GM12878 (cell line): ENCODE measurements around the gene KNG1.

- RAMPAGE, long total RNA = no peak
- RRBS, 2 experiments = no CpG with 5 or more reads among the region's 18 CpGs
CAGE:
- cytosol, long polyA minus RNA = no peak
- cytosol, long polyA plus RNA = no peak
- long polyA plus RNA = no peak
- nucleolus, long total RNA = no peak
- nucleus, long polyA plus RNA = no peak
- nucleus, long total RNA = no peak
These were observed 2.6 kb downstream of the AHSG start for GRCh38 chr3:186615415-186615988.

GRCh38 chr3:186716837-186717618, at the start of gene KNG1:
TSS of gene KNG1 (plus strand) at chr3:186717359.
- RAMPAGE, long total RNA = no peak
- RRBS, 2 experiments = no CpG with 5 or more reads among the region's 5 CpGs
CAGE:
- cytosol, long polyA minus RNA = no peak
- cytosol, long polyA plus RNA = no peak
- long polyA plus RNA = no peak
- nucleolus, long total RNA = no peak
- nucleus, long polyA plus RNA = no peak
- nucleus, long total RNA = no peak

GRCh38 chr3:186782483-186783492, 589 bp upstream of the EIF4A2 start:
- RAMPAGE, long total RNA = no peak
- RRBS, 2 experiments = 2% methylated on average over 4 of the region's 62 CpGs; no CpG with 5 or more reads in 1 of the 2 experiments
CAGE:
- cytosol, long polyA minus RNA = no peak
- cytosol, long polyA plus RNA = no peak
- long polyA plus RNA = no peak
- nucleolus, long total RNA = no peak
- nucleus, long polyA plus RNA = no peak
- nucleus, long total RNA = no peak

DNA sequence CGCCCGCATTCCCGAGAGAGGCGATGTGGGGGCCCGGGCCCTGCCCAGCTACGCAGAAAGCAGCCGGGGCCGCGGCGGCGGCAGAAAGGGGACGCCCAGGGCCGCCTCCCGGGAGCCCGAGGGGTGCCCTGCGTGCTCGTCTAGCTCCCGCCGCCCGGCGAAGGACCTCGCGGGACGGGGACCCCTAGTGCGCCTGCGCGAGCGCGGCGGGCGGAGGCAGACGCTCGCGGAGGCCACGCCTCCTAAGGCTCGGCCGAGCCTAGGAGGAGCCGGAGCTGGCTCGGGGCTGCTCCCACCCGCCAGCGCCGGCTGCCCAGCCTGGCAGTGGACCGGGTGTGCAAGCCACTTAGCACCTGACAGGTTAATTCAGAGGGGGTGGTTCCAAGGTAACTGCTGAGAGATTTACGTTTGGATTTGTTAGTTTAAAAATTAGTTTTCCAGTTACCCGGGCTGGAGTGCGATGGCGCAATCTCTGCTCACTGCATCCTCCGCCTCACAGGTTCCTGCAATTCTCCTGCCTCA, 15.1 kb upstream of the ADIPOQ start:
- RAMPAGE, long total RNA = no peak
- RRBS, 2 experiments = 1 to 4% methylated on average over 21 to 30 of the region's 48 CpGs
CAGE:
- cytosol, long polyA minus RNA = no peak
- cytosol, long polyA plus RNA = no peak
- long polyA plus RNA = no peak
- nucleolus, long total RNA = no peak
- nucleus, long polyA plus RNA = no peak
- nucleus, long total RNA = no peak

DNA sequence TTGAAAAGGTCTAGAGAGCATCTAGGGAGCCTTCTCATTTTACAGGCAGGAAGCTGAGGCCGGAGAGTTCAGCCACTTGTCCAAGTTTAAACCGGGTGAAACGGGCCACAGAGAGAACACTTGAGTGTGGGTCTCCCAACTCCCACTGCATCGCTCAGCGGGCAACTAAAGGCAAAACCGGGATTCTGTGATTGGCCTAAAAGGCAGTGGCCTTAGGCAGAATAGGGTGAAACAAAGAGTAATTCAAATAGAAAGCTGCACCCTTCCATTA, 1.8 kb downstream of the ST6GAL1 start:
- RAMPAGE, long total RNA = no peak
- RRBS, 2 experiments = 3 to 9% methylated on average over 5 to 6 of the region's 6 CpGs
CAGE:
- cytosol, long polyA minus RNA = no peak
- cytosol, long polyA plus RNA = no peak
- long polyA plus RNA = no peak
- nucleolus, long total RNA = no peak
- nucleus, long polyA plus RNA = no peak
- nucleus, long total RNA = no peak

GRCh38 chr3:186986455-186986815, 56.1 kb downstream of the ST6GAL1 start:
- RAMPAGE, long total RNA = no peak
- RRBS, 2 experiments = no CpG with 5 or more reads among the region's 8 CpGs
CAGE:
- cytosol, long polyA minus RNA = no peak
- cytosol, long polyA plus RNA = no peak
- long polyA plus RNA = no peak
- nucleolus, long total RNA = no peak
- nucleus, long polyA plus RNA = no peak
- nucleus, long total RNA = no peak

GRCh38 chr3:186986816-186987322, 56.5 kb downstream of the ST6GAL1 start:
- RAMPAGE, long total RNA = no peak
- RRBS, 2 experiments = no CpG with 5 or more reads among the region's 2 CpGs
CAGE:
- cytosol, long polyA minus RNA = no peak
- cytosol, long polyA plus RNA = no peak
- long polyA plus RNA = no peak
- nucleolus, long total RNA = no peak
- nucleus, long polyA plus RNA = no peak
- nucleus, long total RNA = no peak

DNA sequence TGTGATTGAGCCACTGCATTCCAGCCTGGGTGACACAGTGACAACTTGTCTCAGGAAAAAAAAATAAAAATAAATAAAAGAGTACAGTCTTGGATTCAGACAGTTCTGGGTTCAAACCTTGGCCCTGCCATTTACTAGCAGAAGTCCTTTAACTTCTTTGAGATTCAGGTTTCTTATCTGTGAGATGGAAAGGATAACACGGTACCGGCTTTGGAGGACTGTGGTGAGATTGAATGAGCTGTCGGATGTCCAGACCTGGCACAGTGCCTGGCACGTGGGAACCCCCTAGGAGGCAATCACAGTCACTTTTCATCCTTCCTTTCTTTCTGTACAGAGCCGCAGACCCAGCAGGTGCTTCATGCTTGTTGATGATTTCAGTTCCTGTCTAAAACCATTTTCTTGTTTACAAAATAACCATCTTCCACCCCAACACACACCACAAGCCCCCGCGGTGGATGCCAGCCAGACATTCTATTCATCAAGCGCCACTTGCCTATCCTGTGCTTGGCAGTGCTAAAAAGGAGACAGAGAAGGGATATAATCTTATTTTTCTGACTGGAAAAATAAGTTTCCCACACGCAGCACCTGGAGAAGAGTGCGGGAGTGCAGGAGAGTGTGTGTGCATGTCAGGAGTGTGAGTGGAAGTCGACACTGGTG, 85.6 kb downstream of the ST6GAL1 start:
- RAMPAGE, long total RNA = no peak
- RRBS, 2 experiments = no CpG with 5 or more reads among the region's 11 CpGs
CAGE:
- cytosol, long polyA minus RNA = no peak
- cytosol, long polyA plus RNA = no peak
- long polyA plus RNA = no peak
- nucleolus, long total RNA = no peak
- nucleus, long polyA plus RNA = no peak
- nucleus, long total RNA = no peak

DNA sequence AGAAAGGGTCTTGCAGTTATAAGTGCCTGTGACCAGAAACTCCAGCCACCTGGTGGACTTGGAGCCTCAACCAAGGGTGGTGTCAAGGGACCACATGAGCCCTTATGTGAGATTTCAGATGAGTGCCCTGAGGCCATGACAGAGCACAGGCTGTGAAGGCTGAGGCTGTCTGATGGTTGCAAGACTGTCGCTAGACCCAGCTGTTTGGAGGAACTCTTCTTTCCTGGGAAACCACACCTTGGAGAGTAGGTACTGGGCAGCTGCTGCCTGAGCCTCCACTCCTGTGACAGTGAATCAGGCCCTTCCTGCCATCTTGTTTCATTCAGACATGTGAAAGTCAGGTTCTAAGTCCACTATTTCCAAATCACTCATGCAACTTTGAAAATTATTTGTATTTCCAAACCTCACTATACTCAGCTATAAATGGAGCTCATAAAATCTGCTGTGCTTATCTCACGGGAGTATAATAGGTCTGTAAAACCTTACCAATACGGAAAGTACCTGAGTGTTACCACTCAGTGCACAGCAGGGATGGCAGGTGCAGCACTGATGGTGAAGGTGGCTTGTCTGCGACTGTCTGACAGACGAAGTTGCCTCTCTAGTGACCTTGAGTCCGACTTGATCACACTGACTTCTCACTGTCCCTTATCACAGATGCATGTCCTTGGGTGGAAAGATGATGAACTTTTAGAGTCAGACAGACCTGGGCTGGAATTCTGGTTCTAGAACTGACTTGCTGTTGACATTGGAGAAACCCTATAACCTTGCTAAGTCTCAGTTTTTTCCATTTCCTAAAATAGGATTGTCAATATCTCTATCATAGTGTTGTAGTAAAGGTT, 99.3 kb downstream of the RPL39L start:
- RAMPAGE, long total RNA = no peak
- RRBS, 2 experiments = no CpG with 5 or more reads among the region's 6 CpGs
CAGE:
- cytosol, long polyA minus RNA = no peak
- cytosol, long polyA plus RNA = no peak
- long polyA plus RNA = no peak
- nucleolus, long total RNA = no peak
- nucleus, long polyA plus RNA = no peak
- nucleus, long total RNA = no peak

GRCh38 chr3:187063373-187064160, 75.7 kb downstream of the RPL39L start:
- RAMPAGE, long total RNA = no peak
- RRBS, 2 experiments = no CpG with 5 or more reads among the region's 6 CpGs
CAGE:
- cytosol, long polyA minus RNA = no peak
- cytosol, long polyA plus RNA = no peak
- long polyA plus RNA = no peak
- nucleolus, long total RNA = no peak
- nucleus, long polyA plus RNA = no peak
- nucleus, long total RNA = no peak

DNA sequence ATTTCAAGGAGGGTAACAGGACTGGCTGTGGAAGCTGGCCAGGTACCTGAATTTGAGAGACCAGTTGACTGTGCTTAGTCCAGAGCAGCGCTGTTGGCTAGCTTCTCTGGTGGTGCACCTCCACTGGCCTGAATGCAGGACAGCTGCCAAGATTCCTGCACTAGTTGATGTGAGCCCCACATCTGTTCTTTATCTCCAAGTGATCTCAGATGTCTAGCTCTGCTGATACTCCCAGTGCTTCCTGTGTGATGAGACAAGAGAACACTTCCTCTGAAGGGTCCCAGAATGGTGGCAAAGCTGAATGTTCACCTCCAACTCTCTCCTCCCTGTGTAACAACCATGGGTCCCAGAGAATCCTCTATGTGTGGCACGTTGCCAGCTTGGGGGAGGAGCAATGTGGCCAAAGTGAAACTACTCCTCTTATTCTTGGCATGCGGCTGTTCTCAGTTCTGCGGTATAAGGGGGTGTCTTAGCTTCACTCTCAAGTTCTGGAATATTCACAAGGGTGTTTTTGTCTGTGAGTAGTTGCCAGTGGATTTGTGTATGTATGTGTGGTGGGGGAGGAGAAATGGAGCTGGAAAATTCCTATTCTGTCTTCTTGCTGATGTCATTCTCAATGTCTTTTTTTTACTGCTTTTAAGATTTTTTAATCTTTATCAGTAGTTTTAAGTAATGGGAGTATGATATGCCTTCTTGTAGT, 37.6 kb downstream of the RPL39L start:
- RAMPAGE, long total RNA = no peak
- RRBS, 2 experiments = no CpG with 5 or more reads among the region's 4 CpGs
CAGE:
- cytosol, long polyA minus RNA = no peak
- cytosol, long polyA plus RNA = no peak
- long polyA plus RNA = no peak
- nucleolus, long total RNA = no peak
- nucleus, long polyA plus RNA = no peak
- nucleus, long total RNA = no peak

DNA sequence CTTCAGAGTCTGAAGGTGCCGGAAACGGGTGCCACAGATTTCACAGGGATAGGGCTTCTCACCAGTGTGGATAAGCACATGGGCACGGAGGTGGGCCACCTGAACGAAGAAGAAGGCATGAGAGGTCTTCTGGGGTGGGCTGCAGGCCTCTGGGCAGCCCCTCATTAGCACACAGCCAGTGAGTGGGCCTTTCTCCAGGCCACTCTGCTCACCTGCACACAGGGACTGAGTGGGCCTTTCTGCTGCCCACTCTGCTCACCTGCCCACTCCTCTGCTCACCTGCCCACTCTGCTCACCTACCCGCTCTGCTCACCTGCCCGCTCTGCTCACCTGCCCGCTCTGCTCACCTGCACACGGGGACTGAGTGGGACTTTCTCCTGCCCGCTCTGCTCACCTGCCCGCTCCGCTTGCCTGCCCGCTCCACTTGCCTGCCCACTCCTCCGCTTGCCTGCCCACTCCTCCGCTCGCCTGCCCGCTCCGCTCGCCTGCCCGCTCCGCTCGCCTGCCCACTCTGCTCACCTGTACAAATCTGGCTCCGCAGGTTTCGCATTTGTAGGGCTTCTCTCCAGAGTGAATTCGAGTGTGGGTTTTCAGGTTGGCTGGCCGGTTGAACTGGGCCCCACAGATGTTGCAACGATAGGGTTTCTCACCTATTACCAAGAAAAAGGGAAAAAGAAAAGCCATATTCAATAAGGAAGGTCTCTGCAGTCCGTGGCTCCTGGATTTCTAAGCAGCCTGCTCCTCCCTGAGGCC, 20.1 kb downstream of the BCL6 start:
- RAMPAGE, long total RNA = no peak
- RRBS, 2 experiments = no CpG with 5 or more reads among the region's 27 CpGs
CAGE:
- cytosol, long polyA minus RNA = no peak
- cytosol, long polyA plus RNA = no peak
- long polyA plus RNA = no peak
- nucleolus, long total RNA = no peak
- nucleus, long polyA plus RNA = no peak
- nucleus, long total RNA = no peak

DNA sequence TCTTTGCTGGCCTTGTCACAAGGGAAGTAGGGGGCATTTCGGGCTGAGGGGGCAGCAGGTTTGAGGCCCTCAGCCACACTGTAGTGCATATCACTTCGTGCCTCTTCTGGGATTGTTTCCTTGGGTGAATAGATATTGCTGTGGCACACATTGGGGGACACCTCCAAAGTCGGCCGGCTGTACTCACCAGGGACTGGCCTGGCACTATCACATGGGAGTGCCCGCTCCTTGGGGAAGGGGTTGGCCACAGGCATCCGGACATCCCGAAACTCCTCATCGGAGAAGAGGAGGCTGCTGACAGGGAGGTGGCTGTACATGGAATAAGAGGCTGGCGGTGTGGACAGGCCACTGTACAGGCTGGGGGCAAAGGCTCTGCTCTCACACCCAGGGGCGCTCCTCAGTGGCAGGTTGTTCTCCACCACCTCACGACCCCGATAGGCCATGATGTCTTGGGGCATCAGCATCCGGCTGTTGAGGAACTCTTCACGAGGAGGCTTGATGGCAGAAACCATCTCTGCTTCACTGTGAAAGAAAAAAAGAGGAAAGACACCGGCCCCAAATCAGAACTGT, 15.7 kb downstream of the BCL6 start:
- RAMPAGE, long total RNA = no peak
- RRBS, 2 experiments = 53 to 54% methylated on average over 5 of the region's 15 CpGs
CAGE:
- cytosol, long polyA minus RNA = no peak
- cytosol, long polyA plus RNA = no peak
- long polyA plus RNA = no peak
- nucleolus, long total RNA = no peak
- nucleus, long polyA plus RNA = no peak
- nucleus, long total RNA = no peak

GRCh38 chr3:187736356-187737150, 8.7 kb downstream of the BCL6 start:
- RAMPAGE, long total RNA = no peak
- RRBS, 2 experiments = no CpG with 5 or more reads among the region's 14 CpGs
CAGE:
- cytosol, long polyA minus RNA = no peak
- cytosol, long polyA plus RNA = no peak
- long polyA plus RNA = no peak
- nucleolus, long total RNA = no peak
- nucleus, long polyA plus RNA = no peak
- nucleus, long total RNA = no peak

DNA sequence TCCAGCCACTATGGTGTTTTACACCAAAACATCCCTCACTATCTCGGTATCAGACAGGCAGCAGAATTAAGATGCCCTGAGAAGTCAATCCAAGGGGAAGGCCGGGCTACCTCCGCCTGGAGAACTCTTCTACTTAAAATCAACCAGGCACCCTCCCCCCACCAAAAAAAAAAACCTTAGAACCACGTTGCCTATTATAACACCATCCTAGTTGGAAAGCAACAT, 3.5 kb downstream of the BCL6 start:
- RAMPAGE, long total RNA = no peak
- RRBS, 2 experiments = no CpG with 5 or more reads among the region's 4 CpGs
CAGE:
- cytosol, long polyA minus RNA = no peak
- cytosol, long polyA plus RNA = no peak
- long polyA plus RNA = no peak
- nucleolus, long total RNA = no peak
- nucleus, long polyA plus RNA = no peak
- nucleus, long total RNA = no peak

- RAMPAGE, long total RNA = no peak
- RRBS, 2 experiments = 3 to 6% methylated on average over 7 of the region's 57 CpGs
CAGE:
- cytosol, long polyA minus RNA = no peak
- cytosol, long polyA plus RNA = no peak
- long polyA plus RNA = no peak
- nucleolus, long total RNA = no peak
- nucleus, long polyA plus RNA = no peak
- nucleus, long total RNA = no peak
These were observed 1.4 kb downstream of the BCL6 start for GRCh38 chr3:187743556-187744597.

GRCh38 chr3:187747811-187748518, 2.7 kb upstream of the BCL6 start:
- RAMPAGE, long total RNA = no peak
- RRBS, 2 experiments = no CpG with 5 or more reads among the region's 5 CpGs
CAGE:
- cytosol, long polyA minus RNA = no peak
- cytosol, long polyA plus RNA = no peak
- long polyA plus RNA = no peak
- nucleolus, long total RNA = no peak
- nucleus, long polyA plus RNA = no peak
- nucleus, long total RNA = no peak

- RAMPAGE, long total RNA = no peak
- RRBS, 2 experiments = no CpG with 5 or more reads among the region's 7 CpGs
CAGE:
- cytosol, long polyA minus RNA = no peak
- cytosol, long polyA plus RNA = no peak
- long polyA plus RNA = no peak
- nucleolus, long total RNA = no peak
- nucleus, long polyA plus RNA = no peak
- nucleus, long total RNA = no peak
These were observed 50.3 kb upstream of the BCL6 start for GRCh38 chr3:187795497-187796075.

DNA sequence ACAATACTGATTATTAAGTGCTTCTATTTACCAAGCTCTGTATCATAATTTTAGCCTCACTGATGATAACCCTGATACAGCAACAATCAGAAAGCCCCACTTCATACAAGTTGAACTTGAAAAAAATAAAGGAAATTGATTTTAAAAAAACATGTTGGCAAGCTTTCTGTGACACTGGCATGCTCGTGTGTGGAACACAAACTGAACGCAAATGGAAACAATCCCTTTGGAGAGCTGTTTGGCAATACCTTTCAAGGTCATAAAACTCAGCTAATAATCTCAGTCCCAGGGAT, 166.7 kb upstream of the BCL6 start:
- RAMPAGE, long total RNA = no peak
- RRBS, 2 experiments = no CpG with 5 or more reads among the region's 2 CpGs
CAGE:
- cytosol, long polyA minus RNA = no peak
- cytosol, long polyA plus RNA = no peak
- long polyA plus RNA = no peak
- nucleolus, long total RNA = no peak
- nucleus, long polyA plus RNA = no peak
- nucleus, long total RNA = no peak

GRCh38 chr3:187958376-187958912, 195.5 kb upstream of the LPP start:
- RAMPAGE, long total RNA = no peak
- RRBS, 2 experiments = 6% methylated on average over 6 of the region's 13 CpGs; no CpG with 5 or more reads in 1 of the 2 experiments
CAGE:
- cytosol, long polyA minus RNA = no peak
- cytosol, long polyA plus RNA = no peak
- long polyA plus RNA = no peak
- nucleolus, long total RNA = no peak
- nucleus, long polyA plus RNA = no peak
- nucleus, long total RNA = no peak